HCT116 (cell line): ENCODE measurements around the gene SGCG.

DNA sequence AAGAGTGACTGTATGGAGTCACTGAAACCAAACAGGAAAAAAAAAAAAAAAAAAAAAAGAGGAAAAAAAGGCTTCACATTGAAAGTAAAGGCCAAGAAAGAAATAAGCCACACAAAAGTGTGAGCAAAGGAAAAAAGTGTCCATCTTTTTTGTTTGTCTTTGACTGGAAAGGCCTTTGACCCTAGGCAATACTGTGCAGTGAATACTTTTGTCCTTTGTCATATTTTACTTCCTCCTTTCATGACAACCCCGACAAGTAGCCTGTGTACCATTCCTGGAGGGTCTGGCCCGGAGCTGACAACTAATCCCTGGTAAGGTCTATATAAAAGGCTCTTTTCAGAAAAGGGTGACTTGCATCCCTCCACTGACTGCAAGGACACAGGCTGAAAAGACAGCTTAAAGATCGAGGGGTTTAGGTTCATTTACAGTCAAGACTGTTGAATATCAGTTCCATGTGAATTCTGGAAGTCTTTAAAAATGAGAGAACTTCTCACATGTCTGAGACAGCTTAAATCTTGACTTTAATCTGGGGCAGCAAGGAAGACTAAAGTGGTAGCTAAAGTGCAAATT lies 13.0 kb upstream of the MICU2 start:
- RRBS: no CpG with 5 or more reads among the region's 3 CpGs

DNA sequence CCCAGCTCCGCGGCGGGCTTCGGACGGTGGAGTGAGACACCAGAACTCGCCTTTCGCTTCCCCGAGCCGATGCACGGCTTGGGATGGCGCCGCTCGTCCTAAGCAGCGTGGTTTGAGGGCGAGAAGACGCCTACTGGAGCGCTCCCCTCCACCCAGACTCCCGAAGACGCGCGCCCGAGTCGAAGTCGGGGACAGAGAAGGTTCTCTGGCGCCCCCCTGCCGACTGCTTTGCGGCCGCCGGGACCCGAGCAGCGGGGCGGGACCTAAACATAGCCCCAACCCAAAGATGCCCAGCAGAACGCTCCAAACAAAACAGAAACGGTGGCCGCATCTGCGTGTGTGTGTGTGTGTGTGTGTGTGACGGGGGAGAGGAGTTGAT lies 671 bp upstream of the FGF9 start:
- RRBS: no CpG with 5 or more reads among the region's 37 CpGs

DNA sequence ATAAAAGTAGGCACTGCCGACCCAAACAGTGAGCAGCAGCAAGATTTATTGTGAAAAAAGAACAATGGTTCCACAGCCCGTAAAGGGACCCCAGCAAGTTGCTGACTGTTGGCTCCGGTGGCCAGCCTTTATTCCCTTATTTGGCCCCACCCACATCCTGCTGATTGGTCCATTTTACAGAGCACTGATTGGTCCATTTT lies 161.6 kb downstream of the FGF9 start:
- RRBS: no CpG with 5 or more reads among the region's 3 CpGs

DNA sequence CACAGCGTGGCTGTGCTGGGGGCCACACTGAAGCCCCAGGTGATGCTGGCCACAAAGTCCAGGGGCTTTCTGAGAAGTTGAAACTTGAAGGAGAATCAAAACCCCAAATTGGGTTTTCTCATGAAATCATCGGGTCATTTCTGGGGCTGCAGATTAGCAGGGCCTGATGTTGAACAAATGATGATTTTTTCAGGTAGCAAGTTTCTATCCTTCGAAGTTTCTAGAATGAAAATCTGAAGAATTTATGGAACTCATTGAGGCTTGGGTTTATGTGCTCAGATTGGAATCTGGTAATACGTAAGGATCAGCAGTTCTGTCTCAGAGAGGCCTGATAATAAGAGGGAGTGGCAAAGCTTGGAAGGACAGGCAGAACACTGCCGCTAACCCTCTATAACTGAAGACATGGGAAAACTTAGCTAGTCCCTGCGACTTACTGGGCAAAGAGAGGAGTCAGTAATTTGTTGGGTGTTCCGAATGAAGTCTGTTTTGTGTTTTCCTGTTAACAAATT lies 223.7 kb downstream of the FGF9 start:
- RRBS: no CpG with 5 or more reads among the region's 7 CpGs

DNA sequence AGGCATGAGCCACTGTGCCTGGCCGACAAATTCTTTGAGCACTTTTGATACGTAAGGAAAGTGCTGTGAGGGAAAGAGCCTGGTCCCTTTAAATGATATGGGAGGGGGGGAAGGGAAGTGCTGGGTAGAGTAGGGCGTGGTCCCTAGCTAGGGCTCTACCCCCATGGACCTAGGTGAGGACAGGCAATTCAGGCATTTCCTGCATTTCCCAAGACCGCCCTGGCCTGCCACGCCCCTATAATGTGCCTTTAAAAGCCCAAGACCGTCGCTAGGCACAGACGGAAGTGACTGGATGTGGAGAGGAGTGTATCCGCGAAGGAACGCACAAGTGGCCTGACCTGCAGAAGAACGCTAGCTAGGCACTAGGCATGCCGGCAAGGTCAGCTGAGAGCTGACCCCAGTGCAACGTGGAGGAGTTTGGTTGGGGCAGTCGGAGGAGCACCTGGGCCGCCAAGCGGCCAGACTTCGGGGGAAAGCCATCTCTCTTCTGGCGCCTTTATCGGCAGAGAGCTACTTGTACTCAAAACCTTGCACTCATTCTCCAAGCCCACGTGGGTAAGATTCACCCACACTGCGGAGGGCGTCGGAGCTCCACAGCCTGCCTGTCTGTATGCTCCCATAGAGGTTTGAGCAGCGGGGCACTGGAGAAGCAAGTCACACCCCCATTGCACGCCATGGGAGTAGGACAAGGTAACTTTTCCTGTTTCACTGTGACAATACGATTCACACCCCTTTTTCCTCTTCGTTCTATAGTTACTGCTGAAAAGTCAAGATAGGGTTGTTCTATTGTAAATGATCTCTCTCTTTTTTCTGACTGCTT lies 370.0 kb downstream of the FGF9 start:
- RRBS: no CpG with 5 or more reads among the region's 28 CpGs

GRCh38 chr13:22848368-22849059 lies 332.3 kb upstream of the SGCG start:
- RRBS: 96% methylated on average over 8 of the region's 33 CpGs

- RRBS: no CpG with 5 or more reads among the region's 7 CpGs
Measured at GRCh38 chr13:23180606-23181296, at the start of gene SGCG. Gene SGCG, plus strand, starts transcription at chr13:23180979.

DNA sequence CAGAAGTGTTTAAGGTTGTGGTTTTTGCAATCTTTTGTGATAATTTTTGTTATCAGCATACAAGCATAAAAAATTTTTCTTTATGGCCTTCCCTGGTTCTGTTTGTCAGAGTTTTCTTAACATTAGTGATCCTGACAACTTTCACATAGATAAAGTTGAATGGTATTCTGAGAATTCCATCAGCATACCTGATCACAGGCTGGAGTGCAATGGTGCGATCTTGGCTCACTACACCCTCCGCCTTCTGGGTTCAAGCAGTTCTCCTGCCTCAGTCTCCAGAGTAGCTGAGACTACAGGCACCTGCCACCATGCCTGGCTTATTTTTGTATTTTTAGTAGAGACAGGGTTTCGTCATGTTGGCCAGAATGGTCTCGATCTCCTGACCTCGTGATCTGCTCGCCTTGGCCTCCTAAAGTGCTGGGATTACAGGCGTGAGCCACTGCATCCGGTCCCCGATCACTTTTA lies 4.3 kb downstream of the SGCG start:
- RRBS: no CpG with 5 or more reads among the region's 9 CpGs

GRCh38 chr13:23339674-23340846 lies 93.4 kb downstream of the SACS start:
- RRBS: no CpG with 5 or more reads among the region's 4 CpGs

GRCh38 chr13:23392845-23393304 lies 40.6 kb downstream of the SACS start:
- RRBS: no CpG with 5 or more reads among the region's 5 CpGs

GRCh38 chr13:23546860-23547763 lies 23.1 kb upstream of the TNFRSF19 start:
- RRBS: 95% methylated on average over 1 of the region's 37 CpGs

DNA sequence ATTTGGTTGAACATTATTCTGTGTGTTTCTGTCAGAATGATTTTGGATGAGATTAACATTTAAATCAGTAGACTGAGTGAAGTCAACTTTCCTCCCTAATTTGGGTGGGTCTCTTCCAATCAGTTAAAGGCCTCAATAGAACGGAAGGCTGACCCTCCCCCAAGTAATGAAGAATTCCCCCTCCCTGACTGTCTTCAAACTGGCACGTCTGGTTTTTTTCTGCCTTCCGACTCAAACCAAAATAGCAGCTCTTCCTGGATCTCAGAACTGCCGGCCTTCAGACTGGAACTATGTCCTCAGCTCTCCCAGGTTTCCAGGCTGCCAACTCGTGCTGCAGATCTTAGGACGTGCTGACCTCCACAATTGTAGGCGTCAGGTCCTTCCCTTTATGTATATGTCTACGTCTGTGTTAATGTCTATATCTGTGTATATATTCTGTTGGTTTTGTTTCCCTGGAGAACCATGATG lies 89.9 kb upstream of the SPATA13 start:
- RRBS: no CpG with 5 or more reads among the region's 8 CpGs

DNA sequence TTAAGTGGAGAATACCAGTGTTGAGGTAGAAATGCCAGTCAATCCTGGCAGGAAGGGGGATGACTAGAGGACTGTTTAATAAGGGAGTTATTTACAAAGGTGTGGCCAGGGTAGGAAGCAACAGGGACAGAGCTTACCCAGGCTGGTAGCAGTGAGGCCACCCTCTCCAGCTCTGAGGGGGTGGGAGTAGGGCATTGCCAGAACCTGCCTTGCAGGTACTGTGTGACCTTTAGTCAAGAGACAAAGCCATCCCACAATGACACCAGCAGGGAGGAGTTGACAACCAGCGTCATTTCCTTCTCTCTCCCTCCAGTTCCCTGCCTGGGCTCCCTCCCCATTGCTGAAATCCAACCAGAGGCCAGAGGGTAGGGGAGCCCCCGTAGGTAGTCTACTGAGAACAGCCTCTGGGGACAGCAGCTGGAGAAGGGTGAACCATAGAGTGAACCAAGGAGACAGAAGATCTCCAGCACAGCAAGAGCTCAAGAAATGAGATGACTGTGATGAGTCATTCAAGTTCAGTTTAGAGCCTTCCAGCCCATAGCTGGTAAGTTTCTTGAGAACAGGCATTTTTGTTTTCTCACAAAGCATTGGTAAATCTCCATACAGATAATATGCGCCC lies 33.3 kb upstream of the SPATA13 start:
- RRBS: no CpG with 5 or more reads among the region's 3 CpGs

- RRBS: no CpG with 5 or more reads among the region's 12 CpGs
Measured at GRCh38 chr13:24212334-24213199, 52.0 kb downstream of the SPATA13 start.

- RRBS: no CpG with 5 or more reads among the region's 11 CpGs
Measured at GRCh38 chr13:24264966-24265545, 44.3 kb upstream of the C1QTNF9 start.

DNA sequence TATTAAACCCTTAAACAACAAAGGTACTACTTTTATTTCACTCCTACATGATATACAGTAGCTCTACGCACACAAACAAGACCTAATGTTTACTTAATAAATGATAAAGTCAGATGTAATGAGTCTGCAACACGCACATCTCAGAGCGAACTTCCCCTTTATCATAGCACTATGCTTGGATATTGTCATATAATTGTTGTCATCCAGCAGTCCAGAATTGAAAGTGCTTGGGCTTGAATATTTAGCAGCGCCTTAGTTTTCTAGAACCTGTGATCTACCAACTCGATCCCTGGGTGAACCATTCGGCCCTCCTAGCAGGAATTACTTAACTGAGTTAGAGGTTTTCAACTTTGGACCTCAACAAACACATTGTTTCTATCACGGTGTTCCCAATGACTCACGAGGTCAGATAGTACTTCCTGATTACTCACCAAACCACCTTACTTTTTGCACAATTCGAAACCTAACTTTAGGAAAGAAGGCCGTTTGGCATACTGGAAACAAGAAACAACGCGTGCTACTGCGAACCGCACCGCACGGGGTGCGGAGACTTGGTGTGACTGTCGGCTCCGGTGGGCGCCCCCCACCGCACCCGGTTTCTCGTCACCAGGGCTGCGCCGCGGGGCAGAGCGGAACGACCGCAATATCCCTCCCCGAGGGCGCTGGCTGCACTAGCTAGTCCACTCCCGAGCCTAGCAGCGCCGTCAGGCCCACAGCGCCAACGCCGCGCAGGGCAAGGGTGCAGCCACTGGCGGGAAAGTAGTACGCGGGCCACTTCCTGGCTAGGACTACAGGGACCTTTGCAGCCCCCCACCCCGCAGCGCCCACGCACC lies 488 bp downstream of the PARP4 start:
- RRBS: no CpG with 5 or more reads among the region's 44 CpGs

GRCh38 chr13:24925564-24926212 lies 3.0 kb upstream of the CENPJ start:
- RRBS: no CpG with 5 or more reads among the region's 11 CpGs

GRCh38 chr13:24931587-24932202 lies 9.0 kb upstream of the CENPJ start:
- RRBS: no CpG with 5 or more reads among the region's 28 CpGs

- RRBS: no CpG with 5 or more reads among the region's 18 CpGs
Measured at GRCh38 chr13:25285359-25285903, 1.9 kb downstream of the MTMR6 start.

- RRBS: no CpG with 5 or more reads among the region's 17 CpGs
Measured at GRCh38 chr13:25489174-25489818, 117.5 kb downstream of the ATP8A2 start.